M059J (cell line): ENCODE results near the genes SPHK2, NTN5 and PLEKHA4.

GRCh38 chr19:47405996-47406442, 13.3 kb downstream of the MEIS3 start:
- RAMPAGE, long total RNA = no peak

- RAMPAGE, long total RNA = no peak
Measured at GRCh38 chr19:47435107-47435474, 15.8 kb upstream of the MEIS3 start.

GRCh38 chr19:47446909-47448048, 24.4 kb downstream of the SLC8A2 start:
- RAMPAGE, long total RNA = no peak

GRCh38 chr19:47514070-47514712, 672 bp downstream of the NAPA start:
- RAMPAGE, long total RNA = no peak

- RAMPAGE, long total RNA = no peak
Measured at GRCh38 chr19:47623997-47624609, 15.2 kb downstream of the BICRA start.

DNA sequence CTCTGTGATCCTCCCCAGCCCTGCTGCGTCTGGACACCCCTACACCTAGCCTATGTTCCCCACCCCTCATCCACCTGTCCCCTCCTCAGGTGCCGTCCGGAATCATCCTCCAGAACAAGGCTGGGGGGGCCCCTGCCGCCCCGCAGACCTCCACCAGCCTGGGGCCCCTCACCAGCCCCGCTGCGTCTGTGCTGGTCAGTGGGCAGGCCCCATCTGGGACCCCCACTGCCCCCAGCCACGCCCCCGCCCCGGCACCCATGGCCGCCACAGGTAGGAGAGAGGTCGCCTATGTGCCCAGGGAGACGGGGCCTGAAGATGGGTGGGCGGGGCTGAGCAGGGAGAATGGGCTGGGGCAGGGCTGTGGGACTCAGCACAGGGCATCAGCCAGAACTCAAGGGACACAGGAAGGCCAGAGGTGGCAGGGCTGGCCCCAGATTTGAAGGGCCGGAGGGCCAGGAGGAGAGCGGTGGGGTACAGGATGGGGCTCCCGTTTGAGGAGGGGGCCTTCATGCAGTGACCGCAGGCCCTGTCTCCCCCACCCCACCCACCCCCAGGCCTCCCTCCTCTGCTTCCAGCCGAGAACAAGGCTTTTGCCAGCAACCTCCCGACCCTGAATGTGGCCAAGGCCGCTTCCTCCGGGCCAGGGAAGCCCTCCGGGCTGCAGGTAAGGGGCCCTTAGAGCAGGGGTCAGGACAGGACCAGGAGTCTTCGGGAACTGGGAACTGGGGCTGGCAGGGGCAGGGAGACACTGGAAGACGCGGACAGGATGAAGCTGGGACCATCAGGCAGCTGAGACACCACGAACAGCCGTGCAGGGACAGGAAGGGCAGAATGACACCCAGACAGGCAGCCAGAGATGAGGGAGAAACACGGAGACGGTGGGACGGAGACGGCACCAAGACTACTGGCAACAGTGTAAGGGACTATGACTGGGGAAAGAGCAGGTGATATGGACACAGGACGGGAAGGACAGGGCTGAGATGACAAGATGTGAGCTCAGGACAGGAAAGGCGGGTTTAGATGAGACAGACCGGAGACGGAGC, 18.1 kb upstream of the EHD2 start:
- RAMPAGE, long total RNA = no peak

DNA sequence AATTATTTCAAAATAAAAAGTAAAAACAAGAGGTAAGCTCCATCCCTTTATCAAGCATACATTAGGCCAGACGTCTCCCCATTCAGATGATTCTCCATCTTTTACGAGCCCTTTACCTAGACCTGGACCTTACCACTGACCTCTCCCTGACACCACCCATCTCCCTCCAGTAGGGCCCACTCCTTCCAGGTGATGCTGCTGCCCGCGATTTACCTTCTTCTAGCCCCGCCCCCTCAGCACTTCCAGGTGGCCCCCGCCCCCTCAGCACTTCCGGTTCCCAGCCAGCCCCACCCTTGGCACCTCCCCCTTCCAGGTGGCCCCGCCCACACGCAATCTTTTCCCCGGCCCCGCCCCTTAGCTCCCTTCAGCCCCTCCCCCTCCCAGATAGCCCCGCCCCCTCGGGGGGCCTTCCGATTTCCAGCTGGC, 662 bp downstream of the LIG1 start:
- RAMPAGE, long total RNA = no peak

- RAMPAGE, long total RNA = no peak
Measured at GRCh38 chr19:48196362-48197489, 26.2 kb downstream of the ZSWIM9 start.

DNA sequence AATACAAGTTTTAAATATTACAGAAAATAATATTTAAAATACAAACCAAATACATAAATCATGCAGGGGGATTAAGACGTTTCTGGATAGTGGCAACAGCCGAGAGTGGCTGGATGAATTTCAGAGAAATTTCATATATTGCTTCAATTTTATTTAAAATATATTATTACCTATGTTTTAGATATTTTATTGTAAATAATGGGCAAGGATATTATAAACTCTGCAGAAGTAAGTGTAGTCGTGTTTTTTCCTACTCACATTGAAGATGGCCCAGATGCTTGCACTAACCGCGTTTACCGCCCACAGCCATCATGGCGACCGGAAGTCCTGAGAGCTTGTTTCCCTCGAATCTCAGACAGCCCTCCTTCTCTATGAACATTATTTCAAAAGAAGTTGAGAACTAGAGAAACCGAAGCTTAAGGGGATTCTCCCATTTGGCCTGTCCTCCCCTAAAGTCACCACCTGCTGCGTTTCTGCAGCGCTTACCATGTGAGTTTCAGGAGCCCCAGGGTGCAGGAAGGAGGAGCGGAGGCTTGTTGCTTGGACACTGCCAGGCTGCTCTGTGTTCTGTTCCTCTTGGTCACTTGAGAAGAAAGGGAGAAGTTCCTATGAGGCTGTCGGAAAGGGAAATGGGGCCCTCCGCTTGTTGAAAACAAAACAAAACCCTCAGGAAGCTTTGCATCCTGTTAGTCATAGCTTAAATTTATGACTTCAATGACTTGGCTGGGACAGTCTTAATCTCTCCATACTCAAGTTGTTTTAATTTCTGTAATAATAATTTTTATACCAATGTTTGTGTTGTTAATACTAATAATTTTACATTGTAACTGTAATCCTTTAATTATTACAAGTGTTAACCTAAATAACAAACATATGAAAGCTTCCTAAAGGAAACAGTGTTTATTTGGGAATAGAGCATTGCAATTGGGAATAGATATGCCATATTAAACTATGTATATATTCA, 6.2 kb downstream of the CARD8 start:
- RAMPAGE, long total RNA = no peak

DNA sequence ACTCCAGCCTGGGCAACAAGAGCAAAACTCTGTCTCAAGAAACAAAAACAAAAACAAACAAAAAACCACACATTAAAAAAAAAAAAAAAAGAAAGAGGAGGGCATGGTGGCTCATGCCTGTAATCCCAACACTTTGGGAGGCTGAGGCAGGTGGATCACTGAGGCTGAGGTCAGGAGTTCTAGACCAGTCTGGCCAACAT, 19.2 kb downstream of the GRIN2D start:
- RAMPAGE, long total RNA = no peak

GRCh38 chr19:48481904-48482750, 13.0 kb downstream of the CYTH2 start:
- RAMPAGE, long total RNA = no peak

DNA sequence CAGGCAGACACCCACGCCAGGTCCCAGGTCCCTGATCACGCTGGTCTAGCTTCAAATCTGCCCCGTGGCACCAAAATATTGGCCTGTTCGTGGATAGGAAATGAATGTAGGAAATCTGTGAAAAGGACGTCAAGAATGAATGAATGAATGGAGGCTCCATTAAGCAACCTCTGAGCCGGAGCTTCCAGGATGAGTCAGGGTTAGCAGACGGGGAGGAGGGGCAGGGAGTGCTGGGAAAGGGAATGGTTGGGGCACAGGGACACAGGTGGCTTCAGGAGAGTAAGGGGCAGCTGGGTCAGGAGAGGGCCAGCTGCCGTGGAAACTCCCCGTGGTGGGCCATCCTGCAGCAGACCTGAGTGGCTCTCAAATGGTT, 4.2 kb downstream of the SULT2B1 start:
- RAMPAGE, long total RNA = no peak

DNA sequence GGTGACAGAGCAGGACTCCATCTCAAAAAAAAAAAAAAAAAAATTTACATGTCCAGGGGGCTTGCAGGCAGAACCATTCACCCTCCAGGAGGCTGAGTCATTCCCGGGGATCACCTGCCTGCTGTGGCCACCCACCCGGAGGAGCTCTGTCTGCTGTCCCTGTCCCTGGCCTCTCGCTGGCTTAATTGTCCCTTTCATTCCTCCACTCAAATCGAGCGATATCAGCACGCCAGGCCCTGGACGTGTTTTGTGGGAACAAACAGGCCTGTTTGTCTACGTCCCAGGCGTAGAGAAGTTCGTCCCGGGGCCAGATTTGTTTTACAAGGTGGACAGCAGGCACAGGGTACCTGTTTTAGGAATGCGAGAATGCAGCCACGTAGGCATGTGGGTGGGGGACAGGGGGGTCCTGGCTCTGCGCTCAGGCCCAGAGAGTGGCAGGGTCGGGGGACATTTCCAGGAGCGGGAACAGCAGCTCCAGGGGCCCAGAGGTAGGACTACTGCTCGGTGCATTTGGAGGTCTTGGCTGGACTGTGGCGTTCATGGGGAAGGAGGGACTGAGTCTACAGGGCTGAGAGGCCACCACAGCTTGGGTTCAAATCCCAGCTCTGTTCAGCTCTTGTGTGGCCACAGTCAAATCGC, 21.3 kb downstream of the SULT2B1 start:
- RAMPAGE, long total RNA = no peak

- RAMPAGE, long total RNA = start-site peak on the minus strand at chr19:48619155-48619180, 987 and 481 reads in 2 replicates
Measured at GRCh38 chr19:48619076-48620180, at the start of gene SPHK2. Gene SPHK2, plus strand, starts transcription at chr19:48619506.

- RAMPAGE, long total RNA = no peak
Measured at GRCh38 chr19:48637751-48638574, 784 bp upstream of the DBP start.

DNA sequence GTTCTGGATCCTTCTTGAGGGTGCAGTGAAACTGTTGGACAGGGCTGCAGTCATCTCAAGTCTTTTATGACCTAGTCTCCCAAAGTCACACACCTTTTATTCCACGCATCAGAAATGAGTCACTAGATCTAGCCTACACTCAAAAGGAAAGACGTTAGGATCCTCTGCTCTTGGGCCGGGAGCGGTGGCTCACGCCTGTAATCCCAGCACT, 3.6 kb upstream of the CA11 start:
- RAMPAGE, long total RNA = no peak

GRCh38 chr19:48672728-48673259, at the start of gene NTN5:
Gene NTN5, minus strand, starts transcription at chr19:48673017.
- RAMPAGE, long total RNA = no peak

DNA sequence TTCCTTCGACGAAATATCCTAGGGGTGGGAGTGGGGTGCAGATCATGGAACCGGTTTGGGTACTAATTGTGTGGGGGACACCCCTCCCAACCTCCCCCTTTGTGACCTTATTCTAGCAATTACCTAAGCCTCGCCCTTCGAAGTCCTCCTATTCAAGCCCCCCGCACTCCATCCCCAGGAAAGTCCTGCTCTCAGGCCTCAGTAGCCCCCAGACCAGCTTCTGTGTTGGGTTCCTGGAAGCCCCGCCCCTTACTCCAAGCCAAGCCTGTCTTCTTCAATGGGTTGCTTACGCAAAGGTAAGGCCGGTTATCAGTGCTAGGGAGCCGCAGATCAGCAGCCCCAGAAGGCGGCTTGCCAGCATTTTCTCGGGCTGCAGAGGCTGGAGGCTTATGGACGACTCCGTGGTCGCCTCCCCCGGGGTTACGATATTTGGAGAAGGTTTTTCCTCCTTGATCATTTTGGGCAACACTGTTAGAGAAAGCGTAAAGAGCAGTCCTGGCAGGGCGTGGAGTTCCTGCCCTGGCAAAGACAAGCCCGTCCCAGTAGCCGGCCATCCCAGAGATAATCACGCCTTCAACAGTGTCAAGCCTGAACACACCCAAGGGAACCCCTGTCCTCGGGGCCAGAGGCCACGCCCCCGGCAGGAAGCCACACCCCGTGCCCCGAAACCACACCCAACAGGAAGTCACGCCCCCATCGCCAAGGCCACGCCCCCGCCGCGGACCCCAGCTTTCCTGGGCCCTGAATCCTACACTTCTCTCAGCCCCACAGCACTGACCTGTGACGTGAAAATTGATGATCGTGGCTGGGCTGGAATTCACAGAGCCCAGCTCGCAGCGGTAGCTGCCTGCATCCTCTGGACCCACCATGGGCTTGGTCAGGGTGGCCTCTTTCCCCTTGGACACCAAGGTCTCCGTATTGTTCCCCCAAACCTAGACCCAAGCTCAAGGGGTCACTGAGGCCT, 883 bp upstream of the RASIP1 start:
- RAMPAGE, long total RNA = no peak

DNA sequence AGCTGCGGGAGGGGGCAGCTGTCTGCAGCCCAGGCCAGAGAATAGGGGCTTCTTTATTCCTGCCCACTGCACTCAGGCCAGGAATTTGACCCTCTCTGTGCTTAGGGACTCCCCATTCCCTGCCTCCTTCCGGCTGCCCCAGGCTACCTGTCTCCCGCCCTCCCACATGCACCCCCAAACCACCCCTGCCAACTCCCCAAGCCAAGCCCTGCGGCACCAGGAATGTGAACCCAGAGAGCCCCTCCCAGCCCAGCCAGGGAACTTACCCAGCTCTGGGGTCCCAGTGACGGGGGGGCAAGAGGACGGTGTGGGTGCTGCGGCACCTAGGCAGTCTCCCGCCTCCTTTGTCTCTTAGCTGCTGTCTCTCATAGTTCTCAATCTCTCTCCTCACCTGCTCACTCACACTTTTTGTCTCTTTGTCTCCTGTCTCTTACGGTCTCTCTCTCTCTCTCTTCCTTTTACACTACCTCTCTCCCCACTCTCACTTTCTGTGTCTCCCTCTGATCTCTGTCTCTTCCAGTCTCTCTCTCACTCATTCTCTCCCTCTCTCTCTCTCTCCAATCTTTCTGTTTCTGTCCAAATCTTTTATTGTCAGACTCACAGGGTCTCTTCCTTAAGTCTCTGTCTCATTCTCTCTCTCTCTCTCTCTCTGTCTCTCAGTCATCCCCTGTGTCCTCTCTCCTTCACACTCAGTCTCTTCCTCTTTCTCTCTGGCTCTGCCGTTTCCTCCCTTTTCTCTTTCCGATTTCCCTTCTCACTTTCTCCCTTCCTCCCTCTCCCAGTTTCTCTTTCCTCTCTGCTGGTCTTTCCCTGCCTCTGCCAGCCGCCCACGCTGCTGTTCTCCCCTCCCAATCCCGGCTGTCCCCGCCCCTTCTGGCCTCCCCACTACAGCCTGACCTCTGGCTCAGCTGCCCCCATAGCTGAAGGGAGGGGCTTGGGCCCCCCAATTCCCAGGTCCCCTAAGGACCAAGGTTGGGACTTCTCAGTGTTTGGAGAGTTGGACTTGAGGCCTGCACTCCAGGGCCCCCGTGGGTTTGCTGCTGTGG, at the start of gene PLEKHA4:
Gene PLEKHA4 (minus strand): TSS at position 801 of the 1,046 bp plus-strand sequence.
- RAMPAGE, long total RNA = start-site peak on the minus strand centred at position 745 of the sequence, 108 bp wide, 132 and 99 reads in 2 replicates

DNA sequence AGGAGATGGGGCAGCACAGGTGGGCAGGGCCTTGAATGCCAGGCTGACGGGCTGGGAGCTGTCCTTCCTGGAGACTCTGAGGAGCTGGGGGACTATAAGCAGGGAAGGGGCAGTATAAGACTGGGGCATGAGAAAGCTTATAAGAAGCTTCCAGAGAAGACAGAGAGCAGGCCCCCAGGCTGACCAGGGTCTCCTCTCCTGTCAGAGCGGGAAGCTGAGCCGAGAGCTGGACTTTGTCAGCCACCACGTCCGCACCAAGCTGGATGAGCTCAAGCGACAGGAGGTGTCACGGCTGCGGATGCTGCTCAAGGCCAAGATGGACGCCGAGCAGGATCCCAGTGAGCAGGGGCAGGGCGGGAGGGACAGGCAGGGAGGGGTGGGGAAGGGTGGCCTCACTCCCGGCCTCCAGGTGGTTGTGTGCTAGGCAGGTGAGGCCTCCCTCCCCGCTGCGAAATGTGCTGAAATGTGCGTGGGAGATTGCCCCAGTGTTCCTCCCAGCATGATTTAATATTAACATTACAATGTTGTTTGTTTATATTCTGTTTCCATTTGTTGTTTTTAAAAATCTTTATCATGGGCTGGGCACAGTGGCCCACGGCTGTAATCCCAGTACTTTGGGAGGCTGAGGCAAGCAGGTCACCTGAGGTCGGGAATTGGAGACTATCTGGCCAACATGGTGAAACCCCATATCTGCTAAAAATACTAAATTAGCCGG, 5.6 kb downstream of the NUCB1 start:
- RAMPAGE, long total RNA = no peak